ENCODE data around the gene MTX3.

DNA sequence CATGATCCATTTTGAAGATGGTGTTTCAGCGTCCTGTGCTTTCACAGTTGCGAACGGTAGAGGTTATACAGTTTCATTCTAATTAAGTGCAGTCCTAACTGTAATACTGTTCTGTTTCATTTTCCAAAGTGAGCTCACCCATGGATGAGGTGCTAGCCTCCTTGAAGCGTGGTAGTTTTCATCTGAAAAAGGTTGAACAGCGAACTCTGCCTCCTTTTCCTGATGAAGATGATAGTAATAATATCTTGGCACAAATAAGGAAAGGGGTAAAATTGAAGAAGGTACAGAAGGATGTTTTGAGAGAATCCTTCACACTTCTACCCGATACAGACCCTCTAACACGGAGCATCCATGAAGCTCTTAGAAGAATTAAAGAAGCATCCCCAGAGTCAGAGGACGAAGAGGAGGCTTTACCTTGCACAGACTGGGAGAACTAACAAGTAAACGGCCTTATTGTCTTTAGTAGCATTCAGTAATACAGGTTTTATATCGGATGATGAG lies 80.0 kb downstream of the JMY start:
- PRO-cap, 7 experiments = no peak in any of the 7 experiments
- RAMPAGE, long total RNA, 2 experiments = no peak in any of the 2 experiments

DNA sequence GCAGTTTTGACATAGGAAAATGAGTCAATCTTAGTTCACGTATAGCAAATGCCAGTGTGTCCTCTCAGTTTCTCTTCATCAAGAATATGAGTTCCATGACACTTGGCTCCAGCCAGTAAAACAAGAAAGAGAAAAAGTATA lies 1.1 kb upstream of the HOMER1 start:
- PRO-cap, 7 experiments = no peak in any of the 7 experiments
- RAMPAGE, long total RNA, 2 experiments = no peak in any of the 2 experiments

DNA sequence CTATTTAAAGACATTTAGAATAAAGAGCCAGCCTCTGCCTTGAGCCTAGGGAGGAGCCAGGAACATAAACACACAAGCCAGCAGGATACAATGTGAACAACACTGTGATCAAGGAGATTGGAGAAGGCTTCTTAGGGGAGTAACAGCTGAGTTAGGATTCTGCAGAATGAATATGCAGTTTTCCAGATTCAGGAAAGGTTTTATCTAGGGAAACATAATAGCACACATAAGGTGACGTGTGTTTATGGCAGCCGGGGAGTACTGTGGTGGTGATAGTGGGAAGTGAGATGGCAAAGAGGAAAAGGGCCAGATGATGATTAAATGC lies 33.2 kb upstream of the HOMER1 start:
- PRO-cap, 7 experiments = no peak in any of the 7 experiments
- RAMPAGE, long total RNA, 2 experiments = no peak in any of the 2 experiments

- PRO-cap, 7 experiments = no peak in any of the 7 experiments
- RAMPAGE, long total RNA, 2 experiments = no peak in any of the 2 experiments
Observed at GRCh38 chr5:79784245-79784611, 94.6 kb downstream of the CMYA5 start.

GRCh38 chr5:79850074-79850606 lies 140.9 kb downstream of the MTX3 start:
- PRO-cap, 7 experiments = no peak in any of the 7 experiments
- RAMPAGE, long total RNA, 2 experiments = no peak in any of the 2 experiments

- PRO-cap, 7 experiments = peak in 7 of 7 experiments; most common plus-strand start chr5:79991332 (in 5); most common minus-strand start chr5:79991257 (in 4)
- RAMPAGE, long total RNA, 2 experiments = start-site peak on the plus strand in 2 of 2 experiments, at chr5:79991291-79991354 at its widest, 27 to 49 reads per replicate; start-site peak on the minus strand in 2 of 2 experiments, at chr5:79991180-79991265 at its widest, 125 to 213 reads per replicate
Observed at GRCh38 chr5:79990572-79991417, at the start of gene MTX3. MTX3 (minus strand) TSS chr5:79991262.

- PRO-cap, 7 experiments = no peak in any of the 7 experiments
- RAMPAGE, long total RNA, 2 experiments = no peak in any of the 2 experiments
Observed at GRCh38 chr5:80069937-80070843, 35.0 kb downstream of the THBS4 start.

DNA sequence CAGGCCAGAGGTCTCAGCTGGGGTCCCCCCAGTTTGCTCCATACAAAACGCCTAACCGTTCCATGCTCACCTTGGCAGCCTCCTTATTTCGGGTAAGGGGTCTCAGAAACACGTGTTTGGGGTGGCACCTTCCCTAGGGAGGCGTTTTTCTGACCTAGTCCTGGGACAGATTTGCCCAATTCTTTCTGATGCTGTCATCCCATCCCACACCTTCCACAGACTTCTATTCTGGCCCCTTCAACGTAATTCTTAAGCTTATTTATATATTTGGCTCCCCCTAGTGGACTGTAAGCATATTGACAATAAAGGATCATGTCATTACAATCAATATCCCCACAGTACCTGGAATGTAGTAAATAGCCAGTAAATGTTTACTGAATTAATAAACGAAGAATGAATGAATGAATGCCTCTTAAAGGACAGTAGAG lies 48.3 kb downstream of the THBS4 start:
- PRO-cap, 7 experiments = peak in 7 of 7 experiments; most common minus-strand start position 223 of the sequence (in 7)
- RAMPAGE, long total RNA, 2 experiments = no peak in any of the 2 experiments

GRCh38 chr5:80255442-80255929 lies 362 bp downstream of the SERINC5 start:
- PRO-cap, 7 experiments = peak in 4 of 7 experiments; most common plus-strand start chr5:80255565 (in 4); most common minus-strand start chr5:80255587 (in 3)
- RAMPAGE, long total RNA, 2 experiments = no peak in any of the 2 experiments

DNA sequence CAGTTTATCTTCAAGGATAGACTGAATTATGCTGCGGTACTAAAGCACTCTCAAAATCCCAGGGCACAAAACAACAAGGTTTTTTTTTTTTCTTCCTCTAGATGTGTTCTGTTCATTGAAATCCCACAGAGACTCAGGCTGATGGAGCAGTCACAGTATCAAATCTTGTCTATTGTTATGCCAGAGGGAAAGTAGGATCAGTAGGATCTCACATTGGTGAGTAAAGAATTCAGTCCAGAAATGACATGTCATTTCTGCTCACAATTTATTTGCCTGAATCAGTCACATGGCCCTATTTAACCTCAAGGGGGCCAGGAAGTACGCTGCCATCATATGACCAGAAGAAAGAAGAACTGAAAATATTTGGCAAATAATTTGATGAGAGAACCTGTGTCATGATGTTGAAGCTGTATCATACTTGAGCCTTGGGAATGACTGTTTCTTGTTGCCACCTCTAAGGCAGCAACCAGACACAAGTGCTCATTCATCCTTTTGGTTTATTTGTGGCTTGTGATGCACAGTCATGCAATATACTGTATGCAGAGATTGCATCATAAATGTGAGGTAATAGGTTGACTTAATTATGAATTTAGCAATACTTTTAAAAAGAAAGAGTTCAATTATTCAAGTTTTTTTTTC lies 8.4 kb upstream of the ZFYVE16 start:
- PRO-cap, 7 experiments = no peak in any of the 7 experiments
- RAMPAGE, long total RNA, 2 experiments = no peak in any of the 2 experiments

- PRO-cap, 7 experiments = no peak in any of the 7 experiments
- RAMPAGE, long total RNA, 2 experiments = no peak in any of the 2 experiments
Observed at GRCh38 chr5:80632010-80632232, 22.5 kb upstream of the MSH3 start.

- PRO-cap, 7 experiments = no peak in any of the 7 experiments
- RAMPAGE, long total RNA, 2 experiments = no peak in any of the 2 experiments
Observed at GRCh38 chr5:80816003-80816751, 144.0 kb upstream of the RASGRF2 start.

- PRO-cap, 7 experiments = peak in 1 of 7 experiments; most common plus-strand start chr5:80985831 (in 1); most common minus-strand start chr5:80985691 (in 1)
- RAMPAGE, long total RNA, 2 experiments = no peak in any of the 2 experiments
Observed at GRCh38 chr5:80985492-80985984, 25.4 kb downstream of the RASGRF2 start.

GRCh38 chr5:81164646-81164861 lies 68.6 kb upstream of the CKMT2 start:
- PRO-cap, 7 experiments = no peak in any of the 7 experiments
- RAMPAGE, long total RNA, 2 experiments = no peak in any of the 2 experiments

DNA sequence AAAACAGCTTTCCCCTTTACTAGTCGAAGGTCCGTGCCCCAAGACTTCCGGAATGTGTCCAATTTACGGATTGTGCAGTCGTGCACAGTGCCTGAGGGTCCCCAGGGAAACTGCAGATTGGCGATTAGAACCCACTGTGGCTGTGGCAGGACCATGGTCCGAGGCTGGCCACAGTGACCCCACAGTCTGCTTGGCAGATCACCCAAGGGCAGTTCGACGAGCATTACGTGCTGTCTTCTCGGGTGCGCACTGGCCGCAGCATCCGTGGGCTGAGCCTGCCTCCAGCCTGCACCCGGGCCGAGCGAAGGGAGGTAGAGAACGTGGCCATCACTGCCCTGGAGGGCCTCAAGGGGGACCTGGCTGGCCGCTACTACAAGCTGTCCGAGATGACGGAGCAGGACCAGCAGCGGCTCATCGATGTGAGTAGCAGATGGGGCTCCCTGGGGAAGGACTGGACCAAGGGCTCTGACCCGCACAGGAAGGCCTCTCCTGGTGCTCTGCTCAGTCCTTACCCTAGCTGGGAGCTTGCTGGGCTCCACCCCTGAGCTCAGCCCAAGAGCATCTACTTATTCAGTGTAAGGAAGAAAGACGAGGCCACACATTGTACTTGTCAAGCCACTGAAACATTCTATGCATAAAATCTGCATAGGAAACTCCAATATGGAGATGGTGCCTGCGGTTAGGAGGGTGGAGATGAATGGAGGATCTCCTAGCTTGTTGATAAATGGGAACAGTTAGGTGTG lies 21.8 kb downstream of the CKMT2 start:
- PRO-cap, 7 experiments = no peak in any of the 7 experiments
- RAMPAGE, long total RNA, 2 experiments = no peak in any of the 2 experiments

GRCh38 chr5:81296150-81296602 lies 5.2 kb upstream of the ZCCHC9 start:
- PRO-cap, 7 experiments = no peak in any of the 7 experiments
- RAMPAGE, long total RNA, 2 experiments = no peak in any of the 2 experiments

- PRO-cap, 7 experiments = no peak in any of the 7 experiments
- RAMPAGE, long total RNA, 2 experiments = no peak in any of the 2 experiments
Observed at GRCh38 chr5:81342505-81342792, 41.1 kb downstream of the ZCCHC9 start.

GRCh38 chr5:81361468-81362122 lies 32.3 kb downstream of the ACOT12 start:
- PRO-cap, 7 experiments = no peak in any of the 7 experiments
- RAMPAGE, long total RNA, 2 experiments = no peak in any of the 2 experiments

DNA sequence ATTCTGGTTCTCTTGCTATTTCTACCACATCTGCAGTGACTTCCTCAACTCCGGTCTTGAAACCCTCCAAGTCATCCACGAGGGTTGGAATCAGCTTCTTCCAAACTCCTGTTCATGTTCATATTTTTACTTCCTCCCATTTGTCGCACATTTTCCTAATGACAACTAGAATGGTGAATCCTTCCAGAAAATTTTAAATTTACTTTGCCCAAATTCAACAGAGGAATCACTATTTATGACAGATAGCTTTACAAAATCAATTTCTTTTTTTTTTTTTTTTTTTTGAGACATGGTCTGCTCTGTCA lies 51.4 kb downstream of the SSBP2 start:
- PRO-cap, 7 experiments = no peak in any of the 7 experiments
- RAMPAGE, long total RNA, 2 experiments = no peak in any of the 2 experiments

- PRO-cap, 7 experiments = no peak in any of the 7 experiments
- RAMPAGE, long total RNA, 2 experiments = no peak in any of the 2 experiments
Observed at GRCh38 chr5:81721554-81722438, 29.1 kb downstream of the SSBP2 start.